Measurements from ENCODE around the genes C1QTNF9 and CENPJ.

- PRO-cap, 2 experiments: no peak in any of the 2 experiments
These were observed 396.0 kb upstream of the SGCG start for GRCh38 chr13:22784792-22785130.

GRCh38 chr13:23160668-23161429 lies 19.9 kb upstream of the SGCG start:
- PRO-cap, 2 experiments: no peak in any of the 2 experiments

GRCh38 chr13:23411048-23412095 lies 22.1 kb downstream of the SACS start:
- PRO-cap, 2 experiments: peak in 1 of 2 experiments; most common plus-strand start chr13:23411906 (in 1)

GRCh38 chr13:23558713-23559646 lies 11.2 kb upstream of the TNFRSF19 start:
- PRO-cap, 2 experiments: no peak in any of the 2 experiments

GRCh38 chr13:23636589-23636911 lies 66.3 kb downstream of the TNFRSF19 start:
- PRO-cap, 2 experiments: no peak in any of the 2 experiments

GRCh38 chr13:24052602-24053036 lies 107.9 kb upstream of the SPATA13 start:
- PRO-cap, 2 experiments: no peak in any of the 2 experiments

- PRO-cap, 2 experiments: no peak in any of the 2 experiments
These were observed 72.9 kb upstream of the SPATA13 start for GRCh38 chr13:24087561-24088119.

GRCh38 chr13:24148528-24149181 lies 11.9 kb upstream of the SPATA13 start:
- PRO-cap, 2 experiments: no peak in any of the 2 experiments

DNA sequence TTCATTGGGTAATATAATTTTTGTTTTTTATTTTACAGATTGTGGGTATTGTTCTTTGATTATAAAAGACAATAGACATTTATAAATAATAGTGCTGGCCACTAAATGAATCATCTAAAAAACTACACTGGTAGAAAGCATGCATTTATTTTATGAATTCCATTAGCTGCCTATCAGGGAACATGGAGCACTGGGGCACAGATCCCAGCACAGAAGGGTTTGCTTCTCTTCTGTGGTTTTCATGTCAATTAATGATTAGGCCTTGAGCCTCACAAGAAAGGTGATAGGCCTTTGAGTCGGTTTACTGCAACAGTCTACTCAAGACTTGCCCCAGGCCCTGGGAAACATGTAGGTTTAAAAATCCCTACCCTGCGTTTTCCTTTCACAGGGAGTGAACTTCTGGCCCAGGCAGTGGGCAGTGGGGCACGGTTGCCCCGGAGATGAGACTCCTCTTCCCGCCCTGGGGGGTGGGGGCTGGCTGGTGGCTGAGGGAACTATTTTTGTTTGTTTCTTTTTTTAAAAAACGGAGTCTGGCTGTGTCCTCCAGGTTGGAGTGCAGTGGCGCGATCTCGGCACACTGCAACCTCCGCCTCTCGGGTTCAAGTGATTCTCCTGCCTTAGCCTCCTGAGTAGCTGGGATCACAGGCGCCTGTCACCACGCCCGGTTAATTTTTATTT lies 637 bp upstream of the SPATA13 start:
- PRO-cap, 2 experiments: no peak in any of the 2 experiments

- PRO-cap, 2 experiments: no peak in any of the 2 experiments
These were observed 1.6 kb downstream of the SPATA13 start for GRCh38 chr13:24161973-24162711.

DNA sequence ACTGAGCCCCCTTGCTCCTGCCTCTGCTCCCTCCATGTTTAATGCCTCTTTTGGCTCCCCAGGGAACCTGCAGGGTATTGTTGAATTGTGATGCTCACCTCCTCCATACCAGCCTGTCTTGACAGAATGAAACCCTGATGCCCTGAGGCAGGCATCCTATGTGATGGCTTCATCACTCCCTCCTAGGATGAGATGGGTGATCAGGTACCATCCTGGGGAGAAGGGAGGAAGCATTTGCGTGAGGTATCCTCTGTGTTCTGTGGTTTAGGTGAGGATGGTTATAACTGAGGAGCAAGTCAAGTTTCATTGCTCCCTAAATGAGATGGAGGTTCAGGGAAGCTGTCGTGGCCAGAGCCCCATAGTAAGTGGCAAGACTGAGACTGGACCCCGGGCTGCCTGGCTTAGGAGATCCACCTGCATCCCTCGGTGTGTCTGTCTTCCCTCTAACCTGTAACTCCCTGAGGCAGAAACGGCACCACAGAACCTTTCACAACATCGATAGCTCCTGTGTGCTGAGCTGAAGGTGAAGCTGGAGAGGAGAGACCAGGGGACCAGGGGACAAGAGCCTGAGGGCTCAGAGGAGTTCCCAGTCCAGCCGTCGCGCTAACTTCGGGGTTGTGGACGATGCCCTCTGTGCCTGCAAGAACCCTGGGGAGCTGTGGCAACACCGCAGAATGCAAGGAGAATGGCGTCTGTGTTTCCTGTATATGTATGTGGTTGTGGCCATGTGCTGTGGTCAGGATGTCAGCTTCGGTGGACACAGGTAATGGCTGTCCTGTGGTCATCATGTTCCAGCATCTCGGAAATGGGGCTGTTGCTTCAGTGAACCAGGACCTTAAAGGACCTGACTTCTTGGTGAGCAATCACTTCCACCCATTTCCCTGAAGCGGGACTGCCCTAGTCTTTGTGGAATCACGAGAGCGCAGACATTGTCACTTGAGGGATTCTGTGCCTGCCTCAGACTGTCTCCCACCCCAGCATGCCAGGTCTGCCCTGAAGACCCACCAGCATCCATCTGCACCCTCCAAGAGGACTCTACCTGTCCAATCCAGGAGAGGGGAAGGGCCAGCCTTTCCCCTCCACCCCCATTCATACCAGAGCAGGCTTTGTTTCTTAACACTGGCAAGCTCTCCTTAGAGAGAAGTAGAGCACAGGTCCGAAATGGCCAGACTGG lies 4.2 kb downstream of the SPATA13 start:
- PRO-cap, 2 experiments: no peak in any of the 2 experiments

DNA sequence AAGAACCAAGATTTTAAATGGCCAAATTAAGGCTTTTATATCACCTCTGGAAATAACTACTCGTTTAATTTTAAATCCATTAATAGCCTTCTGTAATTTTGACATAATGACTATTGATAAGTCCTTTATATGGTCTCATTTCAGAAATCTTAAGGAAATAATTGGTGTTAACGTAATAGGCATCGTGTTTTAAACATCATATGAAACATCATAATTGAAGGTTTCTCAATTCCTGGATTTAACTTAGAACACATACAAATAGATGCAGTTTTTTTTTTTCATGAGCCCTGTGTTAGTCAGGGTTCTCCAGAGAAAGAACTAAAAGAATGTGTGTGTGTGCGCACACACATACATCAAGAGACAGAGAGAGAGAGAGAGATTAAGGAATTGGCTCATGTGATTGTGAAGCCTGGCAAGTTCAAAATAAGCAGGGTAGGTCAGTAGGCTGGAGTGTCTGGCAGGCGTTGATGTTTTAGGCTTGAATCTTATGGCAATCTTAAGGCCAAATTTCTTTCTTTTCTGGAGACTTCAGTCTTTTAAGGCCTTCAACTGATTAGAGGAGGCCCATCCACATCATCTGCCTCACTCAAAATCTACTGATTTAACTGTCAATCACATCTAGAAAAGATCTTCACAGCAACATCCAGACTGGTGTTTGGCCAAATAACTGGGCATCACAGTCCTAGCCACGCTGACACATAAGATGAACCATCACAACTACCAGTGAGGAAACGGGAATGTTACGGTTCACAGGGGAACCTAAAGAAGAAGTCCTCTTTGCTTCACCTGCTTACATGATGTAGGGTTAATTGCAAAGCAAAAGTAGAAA lies 25.2 kb downstream of the SPATA13 start:
- PRO-cap, 2 experiments: no peak in any of the 2 experiments

DNA sequence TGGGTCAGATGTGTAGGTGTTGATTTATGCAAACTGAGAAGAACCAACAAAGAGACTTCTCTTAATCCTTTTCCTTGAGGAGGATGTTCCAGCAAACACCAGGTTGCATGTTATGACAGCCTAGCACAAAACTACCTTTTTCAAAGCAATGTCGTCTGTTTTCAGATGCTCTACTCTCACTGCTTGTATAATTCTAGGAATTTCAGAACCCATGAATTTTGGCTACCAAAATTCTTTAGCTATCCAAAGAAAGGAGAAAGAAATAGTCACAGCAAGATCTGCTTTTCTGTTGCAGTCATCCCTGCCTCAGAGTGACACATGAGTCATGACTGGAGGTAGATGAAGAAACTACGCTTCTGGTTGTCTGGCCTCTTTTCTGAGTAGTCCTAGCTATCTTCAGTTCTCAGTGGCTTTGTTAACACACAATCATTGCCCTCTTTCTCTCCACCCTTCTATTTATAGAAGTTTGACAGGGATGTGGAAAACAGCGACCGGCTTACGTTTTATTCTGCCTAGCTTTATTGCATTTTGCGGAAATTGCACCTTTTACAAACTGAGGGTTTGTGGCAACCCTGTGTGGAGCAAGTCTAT lies 26.5 kb downstream of the SPATA13 start:
- PRO-cap, 2 experiments: no peak in any of the 2 experiments

DNA sequence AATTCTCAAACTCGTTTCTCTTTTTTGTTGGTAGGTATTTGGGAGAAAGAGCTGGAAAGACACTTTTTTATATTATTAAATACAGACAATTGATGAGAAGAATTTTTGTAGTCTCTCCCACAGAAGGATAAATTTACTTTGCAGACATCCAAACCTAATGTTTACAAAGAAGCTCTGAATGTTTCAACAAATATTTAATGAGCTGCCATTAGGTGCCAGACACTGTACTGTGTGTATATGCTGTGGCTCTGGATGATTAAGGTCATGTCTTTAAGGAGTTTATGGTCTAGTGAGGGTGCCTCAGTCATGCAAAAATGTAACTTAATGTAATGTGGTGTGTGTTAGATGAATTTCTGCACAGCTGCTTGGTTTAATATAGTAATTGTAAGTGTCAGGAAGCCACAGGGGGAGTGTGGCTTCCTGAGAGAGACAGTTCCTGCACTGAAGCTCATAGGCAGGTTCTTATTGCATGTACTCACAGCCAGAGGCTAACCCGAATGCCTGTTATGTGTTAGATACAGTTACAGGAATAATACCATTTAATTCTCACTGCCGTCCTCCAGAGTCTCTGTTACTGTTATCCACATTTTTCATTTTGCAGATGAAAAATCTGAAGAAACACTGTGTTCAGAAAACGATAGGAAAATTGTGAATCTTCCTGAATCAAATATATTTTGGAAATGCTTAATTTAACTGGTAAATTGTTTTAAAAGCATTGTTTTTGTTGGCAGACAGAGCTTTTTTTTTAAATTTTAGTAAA lies 43.3 kb downstream of the SPATA13 start:
- PRO-cap, 2 experiments: no peak in any of the 2 experiments

- PRO-cap, 2 experiments: no peak in any of the 2 experiments
These were observed 57.5 kb downstream of the SPATA13 start for GRCh38 chr13:24217956-24218429.

DNA sequence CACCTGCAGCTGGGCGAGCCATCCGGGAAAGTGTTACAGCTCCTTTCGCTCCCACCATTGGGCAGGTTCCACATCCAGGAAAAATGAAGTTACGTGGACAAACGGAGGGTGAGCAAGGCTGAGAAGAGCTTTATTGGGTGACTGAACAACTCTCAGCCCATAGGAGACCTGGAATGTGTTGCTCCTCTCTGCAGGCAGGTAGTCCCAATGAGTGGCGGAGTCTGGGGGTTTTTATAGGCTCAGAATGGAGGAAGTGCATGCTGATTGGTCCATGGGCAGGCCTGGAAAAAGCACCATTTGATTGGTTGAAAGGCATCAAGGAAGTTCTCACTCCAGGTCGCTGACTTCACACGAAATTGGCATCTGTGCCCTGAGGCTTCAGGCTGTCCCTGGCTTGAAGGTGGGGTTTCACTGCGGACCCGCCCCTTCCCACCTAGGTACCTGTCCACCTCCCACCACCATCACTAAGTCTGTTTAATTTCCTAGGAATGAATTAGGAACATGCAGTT lies 65.4 kb downstream of the SPATA13 start:
- PRO-cap, 2 experiments: no peak in any of the 2 experiments

GRCh38 chr13:24270458-24271565 lies 38.6 kb upstream of the C1QTNF9 start:
- PRO-cap, 2 experiments: no peak in any of the 2 experiments

DNA sequence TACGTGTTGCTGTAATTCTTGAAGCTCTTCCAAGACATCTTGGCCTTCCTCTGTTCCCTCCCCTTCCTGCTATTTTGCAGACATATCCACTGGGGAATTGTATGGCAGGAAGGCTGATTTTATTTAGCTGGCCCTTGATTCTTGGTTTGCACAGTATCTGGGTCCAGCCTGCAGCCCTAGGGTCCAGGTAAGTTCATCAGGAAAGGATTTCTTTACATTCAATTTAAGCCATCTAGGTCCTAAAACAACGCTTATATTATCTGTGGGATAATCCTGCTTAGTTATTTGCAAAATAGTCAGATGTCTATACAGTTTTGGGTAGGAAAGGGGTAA lies at the start of gene C1QTNF9:
C1QTNF9 (plus strand) TSS at position 151 of the 333 bp plus-strand sequence.
- PRO-cap, 2 experiments: peak in 1 of 2 experiments; most common plus-strand start position 151 of the sequence (in 1)

- PRO-cap, 2 experiments: no peak in any of the 2 experiments
These were observed 9.4 kb downstream of the PARP4 start for GRCh38 chr13:24503159-24503656.

- PRO-cap, 2 experiments: peak in 2 of 2 experiments; most common plus-strand start chr13:24923029 (in 2); most common minus-strand start chr13:24922810 (in 1)
These were observed at the start of gene CENPJ for GRCh38 chr13:24922149-24923256. Gene CENPJ (minus strand): TSS chr13:24922861.

All from psoas muscle (tissue), 2 donors.